Retinal pigment epithelial cell (primary cell): ENCODE measurements around the gene DISP3.

DNA sequence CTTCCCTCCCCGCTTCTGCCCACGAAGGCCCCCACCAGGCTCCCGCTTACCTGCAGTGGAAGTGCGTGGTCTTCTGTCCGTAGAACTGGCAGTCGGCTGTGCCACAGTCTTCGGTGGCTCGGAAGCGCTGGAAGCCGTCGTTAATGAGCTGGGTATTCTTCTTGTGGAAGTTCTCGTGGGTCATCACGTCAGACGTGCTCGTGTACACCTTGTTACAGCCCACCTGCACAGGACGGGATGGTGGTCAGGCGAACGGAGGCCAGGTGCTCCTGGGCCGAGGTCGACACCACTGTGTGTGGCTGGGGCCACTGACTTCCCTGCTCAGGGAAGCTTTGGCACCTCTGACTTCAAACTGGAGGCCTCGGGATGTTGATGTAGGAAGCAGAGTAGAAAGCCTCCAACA lies 142.1 kb downstream of the CASZ1 start:
- RRBS, result no CpG with 5 or more reads among the region's 21 CpGs

- RRBS, result no CpG with 5 or more reads among the region's 5 CpGs
Observed at GRCh38 chr1:10654772-10655085, 141.7 kb downstream of the CASZ1 start.

- RRBS, result 26% methylated on average over 2 of the region's 21 CpGs
Observed at GRCh38 chr1:10664287-10664923, 132.0 kb downstream of the CASZ1 start.

- RRBS, result no CpG with 5 or more reads among the region's 13 CpGs
Observed at GRCh38 chr1:10665764-10666361, 130.6 kb downstream of the CASZ1 start.

- RRBS, result no CpG with 5 or more reads among the region's 9 CpGs
Observed at GRCh38 chr1:10691493-10692120, 104.8 kb downstream of the CASZ1 start.

DNA sequence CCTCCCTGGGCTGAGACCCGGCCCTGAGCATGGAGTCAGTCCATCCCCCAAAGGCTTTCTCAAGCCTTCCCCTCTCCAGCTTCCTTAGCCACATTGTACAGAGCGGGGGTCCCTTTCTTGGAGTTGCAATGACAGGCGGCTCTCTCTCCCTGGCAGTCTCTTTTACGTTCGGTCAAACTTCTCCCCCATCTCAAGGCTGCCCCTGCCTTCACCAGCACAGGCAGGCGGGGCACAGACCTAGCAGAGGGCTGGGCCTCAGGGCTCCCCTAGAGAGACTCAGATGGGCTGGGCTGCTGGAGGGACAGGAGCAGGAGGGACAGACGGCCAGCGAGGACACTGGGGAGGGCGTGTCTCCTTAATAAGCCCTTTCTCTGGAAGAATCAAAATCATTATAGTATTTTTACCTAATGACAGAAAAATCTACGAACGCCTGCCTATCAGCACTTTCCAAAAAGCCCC lies 79.6 kb downstream of the CASZ1 start:
- RRBS, result no CpG with 5 or more reads among the region's 11 CpGs

GRCh38 chr1:10779745-10780264 lies 16.6 kb downstream of the CASZ1 start:
- RRBS, result no CpG with 5 or more reads among the region's 15 CpGs

DNA sequence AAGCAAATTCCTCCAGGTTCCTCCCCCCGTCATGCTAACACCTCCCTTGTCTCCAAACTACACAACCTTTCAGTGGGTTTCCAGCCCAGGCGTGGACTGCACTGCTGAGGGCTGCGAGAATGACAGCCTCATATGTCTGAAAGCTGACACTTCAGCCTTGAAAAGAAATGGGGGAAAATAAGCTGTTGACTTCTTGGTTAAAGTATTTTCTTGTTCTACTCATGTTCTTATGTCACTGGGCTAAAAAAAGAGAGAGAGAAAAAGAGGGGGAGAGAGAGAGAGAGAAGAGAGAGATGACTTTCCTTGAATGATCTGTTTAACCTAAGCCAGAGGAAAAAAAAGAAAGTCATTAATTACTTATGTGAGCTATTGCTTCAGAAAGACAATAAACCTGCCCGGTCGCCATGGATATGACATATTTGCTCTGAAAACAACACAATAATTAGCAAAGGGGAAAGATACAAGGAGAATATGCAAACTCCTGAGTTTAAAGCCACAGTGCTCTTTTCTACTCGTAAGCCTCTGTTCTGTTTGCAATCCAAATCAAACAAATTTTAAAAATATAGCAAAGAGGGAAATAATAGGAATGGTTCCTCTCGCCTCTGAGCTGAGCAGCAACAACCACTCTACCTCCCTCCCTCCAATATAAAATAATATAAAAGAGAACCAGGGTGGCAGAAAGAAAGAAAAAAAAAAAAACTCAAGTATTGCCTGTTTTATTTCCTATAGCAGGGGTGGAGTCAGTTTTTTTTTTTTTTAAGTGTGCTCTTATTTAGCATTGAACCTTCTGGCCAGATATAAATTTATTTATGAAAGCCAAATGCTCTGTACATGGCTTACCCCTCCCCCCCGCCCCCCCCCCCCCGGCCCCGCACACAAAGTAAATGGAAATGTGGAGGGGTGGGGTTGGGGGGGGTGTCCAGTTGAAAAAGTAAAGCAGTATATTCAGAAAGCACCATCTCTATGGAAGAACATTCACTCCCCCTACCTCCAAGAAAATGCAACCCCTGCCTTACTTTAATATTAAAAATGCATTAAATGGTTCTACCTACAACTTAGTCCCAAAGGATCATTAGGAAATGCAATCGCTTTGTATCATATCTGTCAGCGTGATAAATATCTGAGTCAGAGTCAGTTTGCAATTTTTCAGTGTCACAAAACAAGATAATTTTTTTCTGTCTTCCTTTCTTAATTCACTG lies 4.6 kb downstream of the CASZ1 start:
- RRBS, result no CpG with 5 or more reads among the region's 12 CpGs

GRCh38 chr1:10802999-10803611 lies 6.7 kb upstream of the CASZ1 start:
- RRBS, result no CpG with 5 or more reads among the region's 11 CpGs

- RRBS, result no CpG with 5 or more reads among the region's 5 CpGs
Observed at GRCh38 chr1:10818123-10818471, 21.7 kb upstream of the CASZ1 start.

DNA sequence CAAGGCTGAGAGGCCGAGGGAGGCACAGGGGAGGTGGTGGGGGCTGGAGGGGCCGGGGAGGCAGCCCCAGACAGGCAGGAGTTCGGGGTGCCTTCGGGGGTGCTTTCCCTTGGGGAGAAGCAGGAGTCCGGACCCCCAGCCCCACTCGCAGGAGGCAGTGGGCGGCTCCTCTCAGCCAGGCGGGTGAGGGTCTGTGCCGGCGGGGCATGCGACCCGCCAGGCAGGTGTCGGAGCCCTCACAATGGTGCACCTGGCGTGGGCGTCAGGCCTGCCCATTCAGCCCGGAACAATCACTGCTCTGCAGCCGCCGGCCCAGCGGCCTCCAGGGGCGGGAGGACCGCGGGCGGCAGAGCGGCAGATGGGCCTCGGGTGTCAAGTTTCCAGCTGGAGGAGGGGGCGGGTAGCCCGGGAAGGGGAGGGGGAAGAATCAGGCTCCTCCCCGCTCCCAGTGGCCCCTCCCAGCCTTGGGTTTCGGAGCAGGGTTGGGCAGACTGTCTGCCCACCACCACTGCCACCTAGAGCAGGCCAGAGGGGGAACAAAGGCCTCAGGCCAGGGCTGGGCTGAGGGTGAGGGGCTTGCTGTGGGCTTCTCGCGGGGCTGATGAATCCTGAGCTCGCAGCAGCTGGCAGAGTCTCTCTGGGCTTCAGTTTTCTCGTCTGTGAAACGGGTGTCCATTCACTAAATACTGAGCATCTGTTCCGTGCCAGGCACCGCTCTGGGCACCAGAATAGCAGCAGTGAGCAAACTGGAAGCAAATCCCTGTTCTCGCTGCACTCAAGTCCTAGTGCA lies 39.4 kb upstream of the CASZ1 start:
- RRBS, result 3% methylated on average over 20 of the region's 37 CpGs

- RRBS, result no CpG with 5 or more reads among the region's 16 CpGs
Observed at GRCh38 chr1:10857597-10858262, 61.3 kb upstream of the CASZ1 start.

GRCh38 chr1:10867780-10868169 lies 71.3 kb upstream of the CASZ1 start:
- RRBS, result no CpG with 5 or more reads among the region's 11 CpGs

DNA sequence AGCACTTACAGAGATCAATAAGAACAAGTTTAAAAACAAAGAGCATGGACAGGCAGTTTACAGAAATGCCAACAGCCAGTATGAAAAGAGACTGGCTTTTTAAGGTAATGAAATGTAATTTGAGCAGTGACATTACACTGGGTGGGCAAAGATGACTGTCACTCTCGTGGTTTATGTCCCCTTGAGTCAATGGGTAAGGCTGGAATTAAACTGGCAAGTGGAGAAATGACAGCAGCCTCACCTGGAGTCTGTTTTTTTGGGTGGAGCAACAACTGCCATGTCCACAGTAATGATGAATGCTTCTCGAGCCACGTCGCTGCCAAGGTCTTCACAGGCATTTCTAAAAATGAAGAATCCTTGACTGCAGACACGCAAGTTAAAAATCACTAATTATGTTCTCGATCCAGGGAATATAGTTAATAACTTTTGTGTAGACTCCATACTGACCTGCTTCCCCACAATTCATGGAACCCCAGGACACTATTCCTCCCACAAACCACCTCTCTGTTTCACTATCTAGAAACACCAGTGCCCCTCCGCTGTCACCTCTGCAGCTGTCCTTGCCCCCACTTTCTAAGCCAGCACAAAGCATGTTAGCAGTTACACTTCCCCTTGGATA lies 14.2 kb downstream of the TARDBP start:
- RRBS, result no CpG with 5 or more reads among the region's 7 CpGs

- RRBS, result no CpG with 5 or more reads among the region's 10 CpGs
Observed at GRCh38 chr1:11027128-11027831, 14.8 kb downstream of the TARDBP start.

DNA sequence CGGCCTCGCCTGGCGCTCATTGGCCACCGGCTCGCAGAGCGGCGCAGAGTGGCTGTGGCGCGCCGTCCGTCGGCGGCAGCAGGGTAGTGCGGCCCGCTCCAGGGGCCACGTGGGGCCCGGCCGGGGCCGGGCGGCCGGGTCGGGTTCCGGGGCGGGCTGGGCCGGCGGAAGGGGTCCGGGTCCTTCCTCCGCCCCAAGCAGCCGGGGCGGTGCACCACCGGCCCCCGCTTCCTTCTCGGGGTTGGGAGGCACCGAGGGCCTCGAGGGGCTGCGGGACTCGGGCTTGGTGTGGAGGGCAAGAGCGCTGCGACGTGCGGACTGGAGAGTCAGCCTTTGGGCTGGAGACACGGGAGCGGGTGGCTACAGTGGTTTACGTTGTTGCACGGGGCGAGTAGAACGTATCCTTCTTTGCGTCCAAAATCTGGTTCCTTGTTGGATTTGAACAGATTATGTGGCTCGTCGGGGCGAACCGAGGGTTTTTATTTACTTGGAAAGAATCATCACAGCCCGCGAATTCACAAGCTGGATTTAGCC lies 355 bp upstream of the SRM start:
- RRBS, result under 1% methylated on average over 13 of the region's 54 CpGs

DNA sequence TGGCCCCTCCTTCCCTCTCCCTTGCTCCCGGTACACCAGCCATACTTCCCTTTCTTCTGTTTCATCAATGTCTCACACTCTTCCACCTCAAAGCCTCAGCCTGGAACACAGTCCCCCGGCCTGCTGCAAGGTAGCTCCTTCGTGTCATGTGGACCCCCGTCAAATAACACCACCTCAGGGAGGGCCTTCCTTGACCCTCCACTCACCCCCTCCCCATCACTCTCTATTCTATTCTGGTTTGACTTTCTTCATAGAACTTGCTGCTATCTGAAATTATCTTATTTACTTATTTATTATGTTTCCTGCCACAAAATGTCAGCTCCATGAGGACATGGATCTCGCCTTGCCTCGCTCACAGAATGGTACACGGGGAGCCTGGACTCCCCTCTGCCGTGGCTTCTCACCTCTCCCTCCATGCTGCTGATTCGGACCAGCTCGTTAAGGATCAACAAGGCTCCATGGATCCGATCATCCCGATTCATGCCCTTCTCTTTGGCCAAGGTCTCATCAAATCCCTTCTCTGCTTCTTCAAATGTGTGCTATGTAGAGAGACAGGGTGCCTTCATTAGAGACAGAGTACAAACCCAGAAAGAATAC lies 8.8 kb downstream of the MTOR start:
- RRBS, result 83% methylated on average over 2 of the region's 12 CpGs

- RRBS, result no CpG with 5 or more reads among the region's 9 CpGs
Observed at GRCh38 chr1:11267694-11268215, 5.2 kb upstream of the UBIAD1 start.

GRCh38 chr1:11396091-11396314 lies 83.0 kb upstream of the DISP3 start:
- RRBS, result no CpG with 5 or more reads among the region's 4 CpGs

- RRBS, result 1% methylated on average over 60 of the region's 108 CpGs
Observed at GRCh38 chr1:11478518-11479479, at the start of gene DISP3. Gene DISP3, plus strand, starts transcription at chr1:11479155.